Mesangial cell (primary cell): ENCODE data around the genes SLC16A5, NT5C, GGA3, MRPS7 and SLC25A19.

- RAMPAGE, long total RNA: no peak
Measured at GRCh38 chr17:74442596-74443702, 11.1 kb downstream of the GPRC5C start.

DNA sequence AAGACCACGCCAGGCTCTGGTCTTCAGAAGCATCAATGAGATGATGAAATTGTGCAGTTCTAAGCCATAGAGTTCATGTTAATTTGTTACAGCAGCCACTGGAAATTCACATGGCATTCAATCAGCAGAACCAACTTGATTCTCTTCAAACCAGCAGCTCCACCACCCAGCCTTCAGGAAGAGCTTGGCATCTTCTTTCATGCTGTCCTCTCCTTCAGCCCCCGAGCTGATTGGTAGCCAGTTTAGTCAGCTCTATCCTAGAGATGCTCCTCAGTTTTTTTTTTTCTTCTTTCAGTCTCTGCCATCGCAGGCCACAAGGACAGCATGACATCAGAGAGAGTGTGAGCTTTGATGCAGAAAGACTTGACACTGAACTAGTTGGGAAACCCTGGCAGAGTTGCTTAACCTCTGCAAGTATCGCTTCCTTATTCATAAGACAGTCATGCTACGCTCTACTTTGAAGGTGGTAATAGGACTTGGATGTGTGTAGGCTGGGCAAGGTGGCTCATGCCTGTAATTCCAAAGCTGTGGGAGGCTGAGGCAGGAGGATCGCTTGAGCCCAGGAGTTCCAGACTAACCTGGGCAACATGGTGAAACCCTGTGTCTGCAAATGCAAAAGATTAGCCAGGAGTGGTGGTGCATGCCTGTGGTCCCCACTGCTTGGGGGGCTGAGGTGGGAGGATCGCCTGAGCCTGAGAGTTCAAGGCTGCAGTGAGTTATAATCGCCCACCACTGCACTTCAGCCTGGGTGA is 2.7 kb downstream of the CD300LB start:
- RAMPAGE, long total RNA: no peak

- RAMPAGE, long total RNA: no peak
Measured at GRCh38 chr17:74718987-74719186, 6.2 kb upstream of the CD300LF start.

GRCh38 chr17:74759482-74760449 is 11.3 kb downstream of the NHERF1 start:
- RAMPAGE, long total RNA: no peak

DNA sequence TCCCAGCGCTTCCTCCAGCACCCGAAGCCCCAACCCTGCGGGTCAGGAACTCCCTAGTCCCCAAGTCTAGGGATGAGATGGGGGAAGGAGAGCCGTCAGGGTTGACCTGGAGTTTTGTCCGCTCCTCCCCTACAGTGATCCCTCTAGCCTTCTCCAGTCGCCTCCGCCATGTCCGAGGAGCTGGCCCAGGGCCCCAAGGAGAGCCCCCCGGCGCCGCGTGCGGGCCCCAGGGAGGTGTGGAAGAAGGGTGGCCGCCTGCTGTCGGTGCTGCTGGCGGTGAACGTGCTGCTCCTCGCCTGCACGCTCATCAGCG is 348 bp downstream of the OTOP2 start:
- RAMPAGE, long total RNA: no peak

GRCh38 chr17:74971359-74971869 is 1.1 kb downstream of the HID1 start:
- RAMPAGE, long total RNA: no peak

GRCh38 chr17:74999371-74999743 is 11.9 kb downstream of the CDR2L start:
- RAMPAGE, long total RNA: no peak

- RAMPAGE, long total RNA: no peak
Measured at GRCh38 chr17:75044504-75045576, 1.9 kb downstream of the ATP5PD start.

GRCh38 chr17:75087239-75088045 is at the start of gene SLC16A5:
Gene SLC16A5, plus strand, starts transcription at chr17:75087954.
- RAMPAGE, long total RNA: no peak

GRCh38 chr17:75131653-75132030 is at the start of gene NT5C:
Gene NT5C, minus strand, starts transcription at chr17:75131742.
- RAMPAGE, long total RNA: no peak

GRCh38 chr17:75137103-75137302 is 5.5 kb upstream of the NT5C start:
- RAMPAGE, long total RNA: no peak

- RAMPAGE, long total RNA: no peak
Measured at GRCh38 chr17:75238681-75239567, 22.5 kb downstream of the GGA3 start.

GRCh38 chr17:75261448-75261805 is at the start of gene GGA3:
Gene GGA3, minus strand, starts transcription at chr17:75261606.
- RAMPAGE, long total RNA: start-site peak on the minus strand at chr17:75261585-75261600, 32 reads; start-site peak on the plus strand at chr17:75261692-75261704, 121 reads

DNA sequence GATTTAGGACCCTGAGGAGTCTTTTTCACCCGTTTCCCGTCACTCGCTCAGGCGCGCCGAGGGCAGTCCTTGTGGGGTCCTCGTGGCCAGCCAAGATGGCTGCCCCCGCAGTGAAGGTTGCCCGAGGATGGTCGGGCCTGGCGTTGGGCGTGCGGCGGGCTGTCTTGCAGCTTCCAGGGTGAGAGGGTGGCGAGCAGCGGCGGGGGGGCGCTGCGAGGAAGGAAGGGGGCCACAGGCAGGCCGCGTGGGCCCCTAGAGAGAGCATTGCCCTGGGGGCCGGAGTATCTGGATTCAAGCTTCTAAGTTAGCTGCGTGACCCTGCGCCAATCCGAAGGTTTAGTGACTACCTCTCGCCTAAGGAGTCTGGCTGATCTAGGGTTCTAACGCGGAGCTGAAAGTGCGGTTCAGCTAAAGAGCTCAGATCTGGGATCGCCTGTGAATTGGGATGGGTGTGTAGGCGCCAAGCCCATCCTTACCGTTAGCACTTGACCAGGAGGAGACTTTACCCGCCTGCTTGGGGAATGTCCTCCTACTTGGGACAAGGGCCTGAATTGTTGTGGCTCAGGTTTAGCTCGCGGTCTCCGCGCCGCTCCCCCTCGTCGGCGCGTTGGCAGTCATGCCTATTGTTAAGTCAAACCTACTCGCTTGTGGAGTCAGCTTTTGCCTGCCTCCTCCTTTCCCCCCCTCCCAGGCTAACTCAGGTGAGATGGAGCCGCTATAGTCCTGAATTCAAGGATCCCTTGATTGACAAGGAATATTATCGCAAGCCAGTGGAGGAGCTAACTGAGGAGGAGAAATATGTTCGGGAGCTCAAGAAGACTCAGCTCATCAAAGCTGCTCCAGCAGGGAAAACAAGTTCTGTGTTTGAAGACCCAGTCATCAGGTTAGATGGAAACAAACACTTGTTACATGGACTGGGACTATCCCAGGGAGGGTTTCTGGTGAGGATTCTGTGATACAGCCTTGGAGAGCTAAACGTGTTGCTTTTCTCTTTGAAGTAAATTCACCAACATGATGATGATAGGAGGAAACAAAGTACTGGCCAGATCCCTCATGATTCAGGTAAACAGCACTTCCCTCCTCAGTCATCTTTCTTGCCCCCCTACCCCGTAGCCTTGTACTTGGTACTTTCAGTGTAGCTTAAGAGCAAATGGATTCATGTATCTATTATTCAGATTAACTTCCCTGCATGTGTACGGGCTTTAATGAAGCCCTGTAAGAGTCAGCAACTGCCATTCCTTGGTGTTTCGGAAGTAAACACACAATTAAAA is at the start of gene MRPS7:
Gene MRPS7 (plus strand): TSS at position 74 of the 1,271 bp plus-strand sequence.
- RAMPAGE, long total RNA: start-site peak on the plus strand centred at position 81 of the sequence, 19 bp wide, 2,266 reads

DNA sequence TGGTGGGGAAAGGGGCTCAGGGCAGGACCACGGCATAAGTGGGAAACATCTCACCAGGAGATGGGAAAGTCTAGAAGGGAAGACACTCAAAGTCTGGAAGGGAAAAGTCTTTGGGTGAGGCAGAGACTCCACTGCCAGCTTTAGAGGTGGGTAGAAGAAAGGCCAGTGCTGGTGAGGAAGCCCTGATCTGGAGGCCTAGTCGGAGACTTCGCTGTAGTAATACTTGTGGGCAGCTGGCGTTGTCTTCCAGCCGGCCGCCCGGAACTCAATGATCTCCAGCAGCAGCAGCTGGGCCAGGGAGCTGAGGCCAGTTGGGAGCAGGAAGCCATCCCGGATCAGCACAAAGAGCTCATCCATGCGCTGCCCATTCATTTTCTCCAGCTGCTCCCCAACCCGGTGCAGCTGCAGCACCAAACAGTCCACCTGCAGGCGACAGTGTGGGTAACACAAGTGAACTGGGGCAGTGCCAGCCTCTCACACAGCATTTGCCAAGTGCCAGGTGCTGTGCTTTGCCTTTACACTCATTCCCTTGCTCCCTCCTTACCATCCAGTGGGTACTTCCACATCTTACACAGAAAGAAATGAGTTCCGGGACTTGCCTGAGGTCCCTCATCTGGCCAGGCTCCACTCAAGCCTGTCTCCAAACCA is 4.4 kb downstream of the MIF4GD start:
- RAMPAGE, long total RNA: no peak

DNA sequence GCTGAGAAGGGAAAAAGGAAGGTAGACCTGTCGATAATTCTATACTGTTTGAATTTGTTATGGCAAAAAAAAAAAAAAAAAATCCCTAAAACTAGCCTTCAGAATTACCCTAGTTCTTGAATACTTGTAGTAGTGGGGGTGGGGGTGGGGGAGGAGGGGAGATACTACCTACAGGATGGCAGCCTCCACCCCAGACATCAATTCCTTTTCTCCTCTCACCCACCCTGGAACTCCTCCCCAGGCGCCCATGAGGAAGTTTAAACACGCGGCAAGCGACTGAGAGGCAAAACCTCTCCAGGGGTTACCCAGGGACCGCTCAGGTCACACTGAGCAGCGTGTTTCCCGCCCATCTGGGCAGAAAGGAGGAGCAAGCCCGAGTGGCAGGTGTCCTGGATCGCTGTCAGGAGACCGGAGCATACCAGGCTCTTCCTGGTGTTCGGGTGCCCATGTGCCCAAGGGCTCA is 611 bp downstream of the SLC25A19 start:
- RAMPAGE, long total RNA: no peak

DNA sequence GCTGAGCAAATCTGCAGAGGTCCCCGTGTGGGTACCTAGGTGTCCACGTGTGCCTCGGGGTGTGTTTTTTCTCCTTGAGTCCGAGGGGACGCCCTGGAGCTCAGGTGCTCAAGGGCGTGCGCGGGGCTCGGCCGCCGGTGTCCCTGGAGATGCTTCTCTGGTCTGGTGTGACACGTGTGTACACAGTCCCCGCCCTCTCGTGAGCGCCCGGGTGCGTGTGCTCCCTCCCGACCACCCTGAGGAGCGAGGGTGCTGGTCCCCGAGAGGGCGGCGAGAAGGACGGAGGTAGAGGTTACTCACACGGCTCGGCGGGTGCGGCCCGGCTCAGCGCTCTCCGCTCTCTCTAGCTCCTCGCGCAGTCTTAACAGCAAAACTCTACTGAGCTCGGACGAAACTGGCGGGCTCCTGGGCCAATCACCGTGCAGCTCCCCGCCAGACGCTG is at the start of gene SLC25A19:
Gene SLC25A19 (minus strand): TSS at position 380 of the 442 bp plus-strand sequence.
- RAMPAGE, long total RNA: start-site peak on the minus strand centred at position 356 of the sequence, 11 bp wide, 15 reads

GRCh38 chr17:75316441-75316984 is 27.3 kb upstream of the SLC25A19 start:
- RAMPAGE, long total RNA: no peak

- RAMPAGE, long total RNA: no peak
Measured at GRCh38 chr17:75325768-75326243, 36.6 kb upstream of the SLC25A19 start.

DNA sequence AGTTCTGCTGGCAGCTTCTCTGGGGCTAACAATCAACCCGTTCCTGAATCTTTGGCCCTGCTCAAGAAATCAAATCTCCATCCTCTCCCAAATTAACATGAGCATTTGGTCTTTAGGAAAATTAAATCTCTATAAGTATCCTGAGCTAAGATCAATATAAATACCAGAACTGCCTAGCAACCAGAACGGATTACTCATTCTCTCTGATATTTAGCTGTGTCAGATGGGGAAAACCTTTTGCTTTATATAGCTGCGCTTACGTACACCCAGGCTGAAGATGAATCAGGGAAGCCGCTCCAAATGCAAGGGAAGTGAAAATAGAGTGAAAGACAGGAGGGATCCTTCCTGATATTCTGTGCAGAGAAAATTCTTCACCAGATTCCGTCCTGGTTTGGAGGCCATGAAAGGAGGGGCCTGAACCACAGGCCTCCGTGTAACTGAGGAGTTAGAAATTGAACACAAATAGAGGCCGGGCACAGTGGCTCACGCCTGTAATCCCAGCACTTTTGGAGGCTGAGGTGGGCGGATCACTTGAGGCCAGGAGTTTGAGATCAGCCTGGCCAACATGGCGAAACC is 23.4 kb upstream of the GRB2 start:
- RAMPAGE, long total RNA: no peak